Parietal lobe (tissue), 2 donors: ENCODE measurements around a stretch of chr11.

GRCh38 chr11:128928445-128928943 lies 14.2 kb downstream of the TP53AIP1 start:
- RAMPAGE, long total RNA: no peak

- RAMPAGE, long total RNA: no peak
Observed at GRCh38 chr11:129013921-129014728, 71.5 kb upstream of the TP53AIP1 start.

GRCh38 chr11:129369537-129370018 lies 6.1 kb upstream of the BARX2 start:
- RAMPAGE, long total RNA: no peak

GRCh38 chr11:129459225-129459483 lies 83.5 kb downstream of the BARX2 start:
- RAMPAGE, long total RNA: no peak

DNA sequence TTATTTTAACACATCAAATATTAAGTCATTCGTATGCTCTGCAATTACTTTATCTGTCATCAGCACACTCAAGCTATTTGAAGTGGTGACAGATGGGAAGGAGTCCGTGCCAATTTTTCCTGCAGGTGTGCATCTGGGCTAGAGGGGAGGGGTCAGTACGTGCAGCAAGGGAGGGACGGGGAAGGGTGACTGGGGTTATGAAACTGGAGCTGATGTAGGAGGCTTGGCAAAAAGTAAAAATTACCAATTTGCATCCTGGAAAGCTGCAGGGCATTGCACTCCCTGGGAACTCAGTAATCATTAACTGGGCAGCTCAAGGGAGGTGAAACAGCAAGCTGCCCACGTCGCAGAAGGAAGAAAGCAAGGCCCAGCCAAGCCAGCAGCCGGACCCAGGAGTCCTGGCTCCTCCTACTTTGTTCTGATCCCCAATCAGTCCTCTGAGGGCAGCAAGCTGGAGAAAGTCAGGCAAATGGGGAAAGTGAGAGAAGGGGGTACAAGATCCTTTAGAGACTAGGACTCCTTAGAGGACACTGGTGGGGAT lies 87.0 kb upstream of the TMEM45B start:
- RAMPAGE, long total RNA: no peak

DNA sequence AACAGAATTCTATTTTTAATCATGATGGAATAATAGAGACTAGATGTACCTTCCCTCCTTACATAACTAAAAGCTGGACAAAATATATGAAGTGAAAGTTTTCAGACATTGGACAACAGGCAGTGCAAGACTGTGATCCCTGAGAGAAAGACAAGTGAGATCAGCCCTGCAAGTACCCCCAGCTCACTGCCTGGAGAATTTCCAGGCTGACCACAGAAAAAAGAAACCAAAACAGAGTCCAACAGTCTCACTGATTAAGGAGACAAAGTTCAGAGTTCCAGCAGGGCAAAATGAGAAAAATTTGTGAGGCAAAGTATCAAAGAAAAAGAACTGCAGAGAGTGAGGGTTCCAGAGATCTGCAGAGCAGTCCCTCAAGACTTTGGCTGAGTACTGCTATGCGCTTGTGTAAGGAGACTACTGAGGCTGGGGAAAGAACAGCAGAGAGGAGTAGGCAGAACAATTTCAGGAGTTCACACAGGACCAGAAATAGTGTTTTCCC lies 47.3 kb upstream of the TMEM45B start:
- RAMPAGE, long total RNA: no peak

- RAMPAGE, long total RNA: no peak
Observed at GRCh38 chr11:129853746-129854296, 38.2 kb downstream of the TMEM45B start.

GRCh38 chr11:129860691-129861049 lies 34.7 kb downstream of the NFRKB start:
- RAMPAGE, long total RNA: no peak

DNA sequence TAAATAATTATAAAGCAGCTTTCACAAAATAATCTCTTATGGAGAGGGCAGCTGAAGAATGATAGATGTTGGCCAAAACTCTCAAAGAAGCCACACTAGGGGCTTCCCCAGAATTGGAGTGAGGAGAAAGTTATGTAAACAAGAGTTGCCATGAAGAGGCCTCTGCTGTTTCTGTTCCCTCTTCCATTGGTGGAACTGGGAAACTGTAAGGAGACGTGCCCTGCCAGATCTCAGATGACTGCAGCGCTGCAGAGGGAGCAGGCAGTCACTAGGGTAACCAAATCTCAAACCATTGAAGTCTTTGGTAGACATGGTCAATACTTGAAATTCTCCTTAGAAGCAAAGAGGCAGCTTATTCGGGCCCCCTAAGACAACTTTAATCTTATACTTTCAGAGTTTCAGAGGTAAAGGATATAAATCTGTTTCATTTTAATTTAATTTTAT lies 19.4 kb upstream of the APLP2 start:
- RAMPAGE, long total RNA: no peak

DNA sequence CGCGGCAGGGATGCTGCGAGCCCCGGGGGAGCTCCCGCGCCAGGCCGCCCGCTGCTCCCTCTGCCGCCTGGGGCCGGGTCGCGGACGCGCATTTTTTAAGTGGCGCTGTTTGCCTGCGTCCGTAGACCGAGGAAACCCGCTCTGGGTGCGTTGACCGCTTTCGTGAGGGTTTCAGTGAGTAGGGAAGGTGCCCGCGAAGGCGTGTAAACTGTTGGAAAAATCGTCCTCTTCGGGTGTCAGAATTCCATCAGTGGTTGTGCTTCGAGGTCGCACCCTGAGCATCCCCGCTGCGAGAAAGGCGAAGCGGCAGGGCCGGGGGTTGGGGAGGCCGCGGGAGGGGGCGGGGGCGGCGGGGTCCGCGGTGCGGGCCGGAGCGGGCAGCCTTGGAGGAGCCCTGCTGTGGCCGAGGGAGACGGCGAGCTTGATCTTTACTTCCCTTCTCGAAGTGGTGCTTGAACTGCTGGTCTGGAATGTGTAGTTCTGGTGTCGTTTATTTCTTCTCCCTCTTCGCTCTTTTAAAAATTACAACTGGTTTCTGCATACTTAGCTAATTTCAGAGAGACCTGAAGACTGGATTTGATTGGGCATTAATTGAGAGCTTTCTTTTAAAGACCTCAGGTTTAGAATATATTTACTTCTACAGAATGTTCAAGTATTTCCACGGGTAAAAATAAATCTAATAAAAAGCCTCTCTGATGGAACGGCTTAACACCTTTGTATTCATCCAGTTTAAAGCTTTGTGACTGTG lies 1.1 kb downstream of the APLP2 start:
- RAMPAGE, long total RNA: no peak

GRCh38 chr11:130085924-130086374 lies 16.3 kb downstream of the APLP2 start:
- RAMPAGE, long total RNA: no peak

GRCh38 chr11:130179259-130179847 lies 19.8 kb downstream of the ST14 start:
- RAMPAGE, long total RNA: no peak

- RAMPAGE, long total RNA: no peak
Observed at GRCh38 chr11:130217537-130218083, 58.0 kb downstream of the ST14 start.

- RAMPAGE, long total RNA: no peak
Observed at GRCh38 chr11:130315144-130315407, 359 bp upstream of the ZBTB44 start.

- RAMPAGE, long total RNA: no peak
Observed at GRCh38 chr11:130408054-130408390, 20.4 kb downstream of the ADAMTS8 start.

DNA sequence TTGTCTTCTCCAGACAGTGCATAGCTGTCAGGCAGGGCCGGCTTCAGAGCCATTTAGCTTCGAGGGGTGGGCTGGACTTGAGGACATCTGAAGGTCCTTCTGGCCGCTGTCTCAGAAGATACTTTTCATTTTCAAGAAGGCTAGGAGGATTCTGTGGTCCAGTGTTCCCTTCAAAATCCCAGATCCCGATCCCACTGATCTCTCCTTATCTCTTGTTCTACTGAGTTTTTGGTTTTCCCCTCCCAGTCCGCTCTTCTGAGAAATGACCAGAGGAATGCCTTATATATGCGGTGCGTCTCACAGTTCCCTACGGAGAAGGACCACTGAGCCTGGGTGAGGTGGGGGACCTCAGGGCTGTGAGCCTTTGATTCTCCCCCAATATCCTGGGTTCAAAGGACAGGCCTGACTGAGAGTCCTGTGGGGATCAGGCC lies 7.0 kb downstream of the ADAMTS8 start:
- RAMPAGE, long total RNA: no peak

GRCh38 chr11:130434387-130434781 lies 6.0 kb upstream of the ADAMTS8 start:
- RAMPAGE, long total RNA: no peak

DNA sequence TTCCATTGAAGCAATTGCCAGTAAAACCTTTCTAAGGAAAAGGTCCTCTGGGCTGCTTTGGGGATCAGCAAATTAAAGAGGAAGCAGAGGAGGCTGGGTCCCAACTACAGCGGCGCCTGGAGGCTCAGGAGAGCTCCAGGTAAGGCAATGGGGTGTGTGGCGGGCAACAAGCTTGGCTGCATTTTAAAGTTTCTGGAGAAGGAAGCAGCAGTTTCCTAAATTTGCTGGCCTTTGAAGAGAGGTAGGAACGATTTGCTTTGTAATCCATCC lies 29.4 kb downstream of the ADAMTS15 start:
- RAMPAGE, long total RNA: no peak

DNA sequence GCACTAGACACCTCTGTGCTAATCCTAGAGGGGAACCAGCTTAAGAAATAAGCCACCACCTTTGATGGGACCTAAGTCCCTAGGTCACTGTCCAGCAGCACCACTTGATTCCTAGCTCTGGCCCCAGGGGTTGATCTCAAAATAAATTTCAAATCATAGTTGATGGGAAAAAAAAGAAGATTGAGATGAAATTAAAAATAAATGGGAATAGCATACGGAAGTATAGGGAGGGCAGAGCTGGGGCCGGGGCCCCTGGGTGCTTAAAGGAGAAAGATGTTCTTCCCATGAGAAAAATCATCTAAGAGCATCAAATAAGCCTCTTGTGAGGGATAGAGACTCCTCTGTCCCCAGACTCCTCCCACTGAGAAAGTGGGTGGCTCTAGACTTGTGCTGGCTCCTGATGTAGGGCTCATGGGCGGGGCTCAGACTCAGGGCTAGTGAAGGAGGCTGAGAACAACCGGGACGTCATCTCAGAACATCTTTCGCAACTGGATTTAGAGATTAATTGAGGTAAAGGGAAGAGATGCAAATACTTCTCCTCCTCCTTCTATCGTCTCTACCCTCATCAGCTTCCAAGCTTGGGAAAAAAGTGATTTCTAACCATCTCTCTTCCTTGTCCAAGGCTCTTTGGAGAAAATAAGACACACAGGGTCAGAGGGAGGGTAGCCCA lies 160.5 kb downstream of the ADAMTS15 start:
- RAMPAGE, long total RNA: no peak

DNA sequence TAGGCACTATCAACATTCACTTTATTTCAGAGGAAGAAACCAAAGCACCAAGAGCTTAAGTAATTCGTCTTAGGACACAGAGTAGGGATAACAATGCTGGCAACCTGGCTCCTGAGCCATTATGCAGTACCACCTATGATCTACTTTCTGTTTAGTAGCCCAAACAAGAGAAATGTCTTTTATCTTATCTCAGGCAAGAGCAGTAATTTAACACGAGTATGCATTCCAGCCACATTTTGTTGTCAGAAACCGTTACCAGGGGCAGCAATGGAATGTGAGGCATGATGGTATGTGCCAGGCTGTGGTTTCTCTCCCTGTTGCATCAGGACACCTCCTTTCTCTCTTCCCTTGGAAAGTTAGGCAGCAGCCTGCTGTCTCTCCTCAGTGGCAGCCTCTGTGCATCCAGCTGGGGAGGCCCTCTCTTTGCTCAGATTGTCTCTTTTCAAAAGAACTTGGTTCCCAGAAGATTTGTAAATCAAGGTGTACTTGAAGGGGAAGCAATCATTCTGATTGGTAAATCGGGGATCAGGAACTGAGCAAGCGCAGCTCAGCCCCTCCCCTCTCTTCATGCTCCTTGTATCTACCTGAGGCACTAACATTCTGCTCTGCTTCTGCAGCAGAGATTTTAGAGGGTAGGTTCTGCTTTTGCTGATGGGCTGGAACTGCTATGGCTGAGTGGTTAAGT lies 229.1 kb downstream of the ADAMTS15 start:
- RAMPAGE, long total RNA: no peak